Epithelial cell of proximal tubule (primary cell): ENCODE measurements around a stretch of chr7.

GRCh38 chr7:158775526-158776248 is 53.6 kb downstream of the ESYT2 start:
- RAMPAGE, long total RNA = no peak
- RRBS = no CpG with 5 or more reads among the region's 6 CpGs

DNA sequence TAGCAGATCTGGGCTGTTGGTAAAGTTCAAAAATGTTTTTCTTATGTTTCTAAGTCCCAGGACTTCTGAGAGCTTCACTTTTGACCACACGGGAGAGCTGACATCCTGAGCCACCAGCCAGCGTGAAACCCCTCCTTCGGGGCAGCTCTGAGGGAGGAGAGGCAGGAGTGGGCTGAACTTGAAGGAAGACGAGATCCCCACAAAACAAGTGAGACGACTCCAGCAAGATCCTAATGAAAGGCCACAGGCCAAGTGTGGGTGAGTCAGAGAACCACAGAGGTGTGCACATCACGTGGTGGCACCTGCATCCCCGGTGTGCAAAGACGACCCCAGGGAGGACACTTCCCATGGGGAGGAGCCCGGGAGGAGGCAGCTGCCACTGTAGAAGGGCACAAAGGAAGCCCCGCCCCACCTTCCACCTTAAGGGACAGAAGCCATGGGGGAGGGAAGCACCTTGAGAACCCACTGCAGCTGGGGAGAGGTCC is 45.8 kb downstream of the ESYT2 start:
- RAMPAGE, long total RNA = no peak
- RRBS = no CpG with 5 or more reads among the region's 10 CpGs

DNA sequence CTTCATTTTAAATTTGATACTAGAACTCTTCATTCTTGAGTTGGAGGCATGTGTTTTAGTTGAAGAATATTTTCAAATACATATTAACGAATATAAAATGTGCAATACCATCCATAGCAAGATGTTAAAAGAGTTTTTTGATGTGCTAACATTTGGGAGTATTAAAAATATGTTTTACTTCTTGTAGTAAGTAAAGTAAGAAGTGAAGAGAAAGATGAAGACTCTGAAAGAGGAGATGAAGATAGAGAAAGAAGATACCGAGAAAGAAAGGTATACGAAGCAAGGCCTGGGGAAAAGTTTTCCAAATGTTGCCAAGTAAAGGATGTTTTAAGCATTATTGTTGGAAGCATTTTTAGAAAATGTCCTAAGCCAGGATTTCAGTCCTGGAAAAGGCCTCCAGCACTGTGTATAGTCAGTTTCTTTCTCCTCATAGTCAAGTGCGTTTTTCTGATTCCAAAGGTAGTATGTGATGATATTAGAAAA is 20.1 kb downstream of the DYNC2I1 start:
- RAMPAGE, long total RNA = no peak
- RRBS = no CpG with 5 or more reads among the region's 4 CpGs

GRCh38 chr7:159027575-159028401 is 116.9 kb downstream of the VIPR2 start:
- RAMPAGE, long total RNA = no peak
- RRBS = no CpG with 5 or more reads among the region's 28 CpGs

DNA sequence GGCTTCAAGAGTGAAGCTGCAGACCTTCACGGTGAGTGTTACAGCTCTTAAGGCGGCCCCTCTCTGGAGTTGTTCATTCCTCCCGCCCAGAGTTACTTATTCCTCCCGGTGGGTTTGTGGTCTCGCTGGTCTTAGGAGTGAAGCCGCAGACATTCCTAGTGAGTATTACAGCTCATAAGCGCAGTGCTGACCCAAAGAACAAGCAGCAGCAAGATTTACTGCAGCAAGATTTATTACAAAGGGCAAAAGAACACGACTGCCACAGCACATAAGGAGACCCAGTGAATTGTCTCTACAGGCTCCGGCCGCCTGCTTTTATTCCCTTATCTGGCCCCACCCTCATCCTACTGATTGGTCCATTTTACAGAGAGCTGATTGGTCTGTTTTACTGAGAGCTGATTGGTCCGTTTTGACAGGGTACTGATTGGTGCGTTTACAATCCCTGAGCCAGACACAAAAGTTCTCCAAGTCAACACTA is 82.2 kb downstream of the VIPR2 start:
- RAMPAGE, long total RNA = no peak
- RRBS = no CpG with 5 or more reads among the region's 12 CpGs

DNA sequence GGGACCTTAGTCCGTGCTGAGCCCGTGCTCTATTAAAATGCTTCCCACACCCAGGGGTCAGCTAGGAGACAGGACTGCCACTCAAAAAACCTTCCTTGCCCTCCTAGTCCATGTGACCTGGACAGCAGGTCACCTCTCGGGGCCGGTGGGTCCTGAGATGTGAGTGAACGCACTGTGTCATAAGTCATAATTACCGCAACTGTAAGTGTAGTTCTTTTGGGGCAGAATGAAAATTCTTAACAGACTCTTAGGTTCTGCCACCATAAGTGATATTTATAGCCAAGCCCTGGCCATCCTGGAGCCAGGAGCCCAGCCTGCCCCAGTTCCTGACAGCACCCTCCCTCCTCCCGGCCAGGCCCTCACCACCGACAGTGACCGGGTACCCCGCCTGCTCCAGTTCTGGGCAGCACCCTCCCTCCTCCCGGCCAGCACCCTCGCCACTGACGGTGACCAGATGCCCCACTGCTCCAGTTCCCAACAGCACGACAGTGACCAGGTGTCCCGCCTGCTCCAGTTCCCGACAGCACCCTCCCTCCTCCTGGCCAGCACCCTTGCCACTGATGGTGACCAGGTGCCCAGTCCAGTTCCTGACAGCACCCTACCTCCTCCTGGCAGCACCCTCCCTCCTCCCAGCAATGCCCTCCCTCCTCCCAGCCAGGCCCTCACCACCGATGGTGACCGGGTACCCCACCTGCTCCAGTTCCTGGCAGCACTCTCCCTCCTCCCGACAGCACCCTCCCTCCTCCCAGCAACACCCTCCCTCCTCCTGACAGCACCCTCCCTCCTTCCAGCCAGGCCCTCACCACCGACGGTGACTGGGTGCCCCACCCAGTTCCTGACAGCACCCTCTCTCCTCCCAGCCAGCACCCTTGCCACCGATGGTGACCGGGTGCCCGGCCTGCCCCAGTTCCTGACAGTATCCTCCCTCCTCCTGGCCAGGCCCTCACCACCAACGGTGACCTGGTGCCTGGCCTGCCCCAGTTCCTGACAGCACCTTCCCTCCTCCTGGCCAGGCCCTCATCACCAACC is 40.4 kb downstream of the VIPR2 start:
- RAMPAGE, long total RNA = no peak
- RRBS = 54% methylated on average over 1 of the region's 25 CpGs

- RAMPAGE, long total RNA = no peak
- RRBS = no CpG with 5 or more reads among the region's 8 CpGs
Observed at GRCh38 chr7:159192710-159192994, 48.0 kb upstream of the VIPR2 start.